Choroid plexus epithelial cell (primary cell): ENCODE results near the gene HERPUD1.

- RRBS: no CpG with 5 or more reads among the region's 15 CpGs
These were observed 737 bp downstream of the LPCAT2 start for GRCh38 chr16:55509528-55510090.

DNA sequence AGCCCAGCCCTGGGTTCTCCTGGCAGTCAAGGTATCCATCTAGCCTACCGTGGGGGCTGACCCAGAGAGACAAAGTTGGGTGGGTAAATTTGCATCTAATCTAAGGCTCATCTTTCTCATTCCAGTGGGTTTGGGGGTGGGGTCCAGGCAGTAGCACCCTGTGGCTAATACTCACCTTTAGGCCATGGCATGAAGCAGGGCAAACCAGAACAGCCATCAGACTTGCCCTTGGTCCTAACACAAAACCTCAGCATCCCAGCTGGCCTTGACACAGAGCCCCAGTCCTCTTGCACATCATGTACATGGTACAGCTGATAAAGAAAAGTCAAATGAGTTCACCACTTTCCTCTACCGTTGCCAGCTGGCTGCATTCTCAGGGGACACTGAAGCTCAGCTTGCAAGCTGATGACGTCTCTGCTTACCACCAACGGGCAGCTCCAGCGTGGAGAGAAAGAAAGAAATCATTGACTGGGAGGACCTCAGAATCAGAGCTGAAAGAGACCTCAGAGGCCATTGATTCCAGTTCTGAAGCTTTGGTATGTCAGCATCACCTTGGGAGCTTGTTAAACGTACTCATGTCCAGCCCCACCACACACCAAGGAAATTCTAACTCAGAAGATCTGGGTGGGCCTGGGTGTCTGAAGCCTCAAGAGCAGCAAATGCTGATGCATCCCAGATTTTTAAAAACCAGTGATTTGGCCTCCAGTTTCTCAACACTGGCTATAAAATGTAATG is 80.7 kb upstream of the CES5A start:
- RRBS: no CpG with 5 or more reads among the region's 6 CpGs

- RRBS: no CpG with 5 or more reads among the region's 1 CpG
These were observed 20.0 kb downstream of the GNAO1 start for GRCh38 chr16:56211392-56211531.

DNA sequence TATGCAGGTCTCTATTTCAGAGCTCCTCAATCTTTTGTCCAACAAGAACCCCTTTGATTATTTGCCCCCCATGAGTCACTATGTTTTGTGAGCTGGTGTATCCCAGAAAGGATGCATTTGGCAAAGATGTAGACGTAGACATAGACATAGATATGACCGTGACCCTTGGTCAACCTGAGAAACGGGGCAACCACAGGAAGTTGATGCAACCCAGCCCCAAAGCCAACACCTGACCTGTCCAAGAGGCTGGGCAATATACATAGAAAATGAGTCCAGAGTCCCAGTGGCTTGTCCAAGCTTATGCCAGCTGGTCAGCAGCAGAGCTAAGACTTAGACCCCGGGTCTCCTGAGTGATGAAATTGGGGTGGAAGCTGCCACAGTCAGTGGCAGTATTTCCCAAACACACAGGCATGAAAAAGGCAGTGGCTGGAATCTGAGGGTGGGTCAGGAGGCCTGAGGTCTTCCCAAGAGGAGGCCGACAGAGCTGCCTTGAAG is 72.3 kb downstream of the GNAO1 start:
- RRBS: no CpG with 5 or more reads among the region's 5 CpGs

DNA sequence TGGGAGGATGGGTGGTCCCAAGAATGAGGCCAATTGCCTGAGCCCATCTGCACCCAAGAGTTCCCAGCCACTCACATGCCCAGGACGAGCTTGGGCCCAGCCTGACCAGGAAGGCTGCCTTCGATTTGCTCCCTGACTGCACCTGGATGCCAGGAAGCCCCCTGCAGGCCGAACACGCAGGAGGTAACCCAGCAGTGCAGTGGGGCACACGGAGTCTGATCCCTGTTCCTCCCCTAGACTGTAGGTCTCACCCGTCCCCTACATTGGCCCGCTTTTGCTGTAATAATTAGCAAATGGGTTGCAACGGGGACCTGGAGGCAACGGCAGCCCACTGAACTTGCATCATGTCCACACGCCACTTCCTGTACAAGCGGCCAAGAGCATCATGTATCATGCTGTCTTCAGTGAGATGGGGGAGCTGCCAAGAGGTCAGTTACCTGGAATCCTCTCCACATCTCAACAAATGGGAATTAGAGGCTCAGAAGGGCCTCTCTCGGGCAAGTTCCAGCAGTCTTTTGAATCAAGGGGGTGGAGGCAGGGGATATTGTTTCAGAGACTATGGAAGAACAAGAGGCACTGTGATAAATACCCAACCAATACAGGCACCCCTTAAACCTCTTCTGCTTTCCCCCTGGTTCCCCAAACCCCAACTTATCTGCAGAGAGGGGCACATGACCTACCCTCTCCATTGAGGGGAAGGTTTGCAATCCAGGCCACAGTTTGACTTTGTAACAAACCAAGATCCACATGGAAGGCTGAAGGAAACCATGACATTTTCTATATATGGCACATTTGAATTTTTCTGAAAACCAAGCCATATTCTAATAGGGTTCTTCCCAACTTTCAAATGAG is 67.3 kb downstream of the AMFR start:
- RRBS: no CpG with 5 or more reads among the region's 12 CpGs

DNA sequence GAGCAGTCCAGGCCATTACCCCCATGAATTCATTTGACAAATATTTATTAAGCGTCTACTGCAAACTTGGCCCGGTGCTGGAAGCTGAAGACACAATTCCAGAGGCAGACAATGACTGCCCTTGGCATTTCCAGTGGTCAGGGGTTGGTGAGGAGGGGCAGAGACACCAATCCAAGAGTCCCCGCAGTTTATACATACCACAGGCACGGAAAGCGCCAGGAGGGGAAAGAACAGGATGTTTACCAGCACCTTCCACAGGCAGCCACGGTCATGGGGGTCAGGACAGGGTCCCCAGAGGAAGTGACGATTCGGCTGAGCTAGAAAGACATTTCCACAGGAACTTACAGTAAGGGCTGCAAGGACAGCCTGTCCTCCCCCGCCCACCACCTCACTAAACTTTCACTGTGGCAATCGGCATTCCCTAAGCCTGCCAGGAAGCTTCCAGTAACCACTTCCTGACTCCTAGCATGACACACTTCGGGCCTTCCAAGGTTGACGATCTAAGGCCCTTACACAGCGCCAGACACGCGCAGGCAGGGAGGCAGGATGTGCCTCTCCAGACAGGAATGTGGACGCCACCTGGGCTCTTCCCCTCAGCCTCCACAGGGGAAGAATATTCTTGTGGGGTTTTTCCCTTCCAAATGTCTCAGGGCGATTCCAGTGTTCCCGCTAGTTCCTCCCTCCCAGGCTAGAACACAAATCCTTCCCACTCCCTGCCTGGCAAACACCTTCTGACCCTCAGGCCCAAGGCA is 1.2 kb upstream of the MT2A start:
- RRBS: no CpG with 5 or more reads among the region's 18 CpGs

- RRBS: 3% methylated on average over 4 of the region's 33 CpGs
These were observed 526 bp upstream of the MT1M start for GRCh38 chr16:56631906-56632360.

GRCh38 chr16:56872800-56873284 is 7.8 kb downstream of the SLC12A3 start:
- RRBS: no CpG with 5 or more reads among the region's 6 CpGs

DNA sequence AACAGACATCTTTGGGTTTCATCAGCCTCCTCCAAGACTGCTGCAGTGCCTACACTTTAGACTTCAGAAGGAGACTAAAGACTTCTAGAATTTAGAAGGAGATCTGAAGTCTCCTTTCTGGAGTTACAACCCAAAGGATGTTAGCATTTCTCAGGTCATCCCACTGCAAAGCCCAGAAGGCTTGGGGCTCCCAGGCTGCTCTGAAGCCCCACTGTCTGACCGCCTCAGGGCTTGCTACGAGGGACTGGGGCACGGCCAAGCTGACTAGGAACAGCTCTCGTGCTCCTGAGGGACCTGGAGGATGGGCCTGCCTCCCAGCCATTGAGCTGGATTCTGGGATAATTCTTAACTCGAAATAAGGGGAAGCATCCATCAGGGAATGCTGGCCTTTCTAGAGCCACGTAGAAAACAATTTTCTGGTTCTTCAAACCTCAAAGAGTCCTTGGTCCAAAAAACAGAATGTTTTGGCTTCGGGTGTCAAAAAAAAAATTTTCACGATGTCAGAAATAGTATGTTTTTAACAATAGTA is 16.6 kb upstream of the HERPUD1 start:
- RRBS: no CpG with 5 or more reads among the region's 8 CpGs

DNA sequence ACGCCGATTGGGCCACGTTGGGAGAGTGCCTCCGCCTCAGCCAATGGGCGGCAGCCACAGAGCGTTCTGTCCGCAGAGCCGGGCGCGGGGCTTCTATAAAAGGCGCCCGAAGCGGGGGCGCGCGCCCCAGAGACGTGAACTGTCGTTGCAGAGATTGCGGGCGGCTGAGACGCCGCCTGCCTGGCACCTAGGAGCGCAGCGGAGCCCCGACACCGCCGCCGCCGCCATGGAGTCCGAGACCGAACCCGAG is at the start of gene HERPUD1:
HERPUD1 (plus strand) TSS at position 124 of the 250 bp plus-strand sequence.
- RRBS: no CpG with 5 or more reads among the region's 32 CpGs

DNA sequence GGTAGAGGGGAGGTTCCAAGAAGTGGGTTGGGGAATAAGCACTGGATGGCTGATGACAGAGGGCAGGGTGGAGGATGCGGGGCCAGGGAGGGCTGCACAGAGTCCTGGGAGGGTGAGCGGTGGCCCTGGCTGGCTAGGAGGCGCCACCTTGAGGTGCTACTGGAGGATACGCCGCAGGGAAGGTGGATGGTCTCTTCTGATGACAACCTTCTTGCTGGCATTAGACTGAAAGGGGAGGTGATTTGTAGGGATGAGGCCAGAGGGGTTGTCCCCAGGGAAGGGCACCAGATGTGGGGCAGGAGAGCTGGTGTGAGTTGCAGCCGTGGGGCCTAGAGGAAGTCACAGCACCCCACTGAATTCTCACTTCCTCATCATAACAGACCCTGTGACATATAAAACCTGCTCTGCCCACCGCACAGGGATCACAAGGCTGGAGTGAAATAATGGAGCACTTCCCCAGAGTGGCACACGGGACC is 10.4 kb upstream of the CETP start:
- RRBS: no CpG with 5 or more reads among the region's 8 CpGs

- RRBS: no CpG with 5 or more reads among the region's 6 CpGs
These were observed 50.0 kb downstream of the NLRC5 start for GRCh38 chr16:57039128-57039885.

GRCh38 chr16:57040983-57041930 is 51.1 kb upstream of the CPNE2 start:
- RRBS: no CpG with 5 or more reads among the region's 11 CpGs

DNA sequence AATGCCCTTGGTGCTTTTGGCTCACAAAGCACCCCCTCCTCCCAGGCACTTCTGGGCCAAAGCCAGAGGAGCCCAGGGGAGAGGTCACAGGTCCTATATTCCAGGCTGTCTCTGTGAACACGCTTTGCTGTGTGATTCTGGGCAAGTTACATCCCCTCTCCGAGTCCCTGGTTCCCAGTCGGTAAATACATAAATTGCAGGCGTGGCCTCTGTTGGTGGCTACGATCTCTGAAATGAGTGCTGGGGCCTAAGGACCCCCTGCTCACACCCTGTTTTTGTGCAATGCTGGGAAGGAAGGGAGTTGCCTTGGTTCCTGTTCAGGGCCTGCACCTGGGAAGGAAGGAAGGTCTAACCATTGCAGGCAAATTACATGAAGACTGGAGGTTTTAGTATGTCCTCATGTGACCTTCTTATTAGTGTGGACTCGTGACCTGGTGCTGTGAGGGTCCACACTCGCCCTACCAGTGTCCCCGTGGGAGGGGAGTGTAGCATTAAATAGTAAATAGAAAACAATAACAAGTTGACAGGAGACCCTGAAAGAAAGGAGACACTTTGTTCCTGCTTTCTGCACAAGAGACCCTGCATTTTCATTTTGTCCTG is 49.7 kb upstream of the CPNE2 start:
- RRBS: no CpG with 5 or more reads among the region's 8 CpGs

GRCh38 chr16:57062161-57062810 is 30.1 kb upstream of the CPNE2 start:
- RRBS: no CpG with 5 or more reads among the region's 12 CpGs

- RRBS: no CpG with 5 or more reads among the region's 6 CpGs
These were observed 26.1 kb upstream of the CPNE2 start for GRCh38 chr16:57066326-57066569.

GRCh38 chr16:57125457-57126074 is 33.2 kb downstream of the CPNE2 start:
- RRBS: no CpG with 5 or more reads among the region's 9 CpGs

DNA sequence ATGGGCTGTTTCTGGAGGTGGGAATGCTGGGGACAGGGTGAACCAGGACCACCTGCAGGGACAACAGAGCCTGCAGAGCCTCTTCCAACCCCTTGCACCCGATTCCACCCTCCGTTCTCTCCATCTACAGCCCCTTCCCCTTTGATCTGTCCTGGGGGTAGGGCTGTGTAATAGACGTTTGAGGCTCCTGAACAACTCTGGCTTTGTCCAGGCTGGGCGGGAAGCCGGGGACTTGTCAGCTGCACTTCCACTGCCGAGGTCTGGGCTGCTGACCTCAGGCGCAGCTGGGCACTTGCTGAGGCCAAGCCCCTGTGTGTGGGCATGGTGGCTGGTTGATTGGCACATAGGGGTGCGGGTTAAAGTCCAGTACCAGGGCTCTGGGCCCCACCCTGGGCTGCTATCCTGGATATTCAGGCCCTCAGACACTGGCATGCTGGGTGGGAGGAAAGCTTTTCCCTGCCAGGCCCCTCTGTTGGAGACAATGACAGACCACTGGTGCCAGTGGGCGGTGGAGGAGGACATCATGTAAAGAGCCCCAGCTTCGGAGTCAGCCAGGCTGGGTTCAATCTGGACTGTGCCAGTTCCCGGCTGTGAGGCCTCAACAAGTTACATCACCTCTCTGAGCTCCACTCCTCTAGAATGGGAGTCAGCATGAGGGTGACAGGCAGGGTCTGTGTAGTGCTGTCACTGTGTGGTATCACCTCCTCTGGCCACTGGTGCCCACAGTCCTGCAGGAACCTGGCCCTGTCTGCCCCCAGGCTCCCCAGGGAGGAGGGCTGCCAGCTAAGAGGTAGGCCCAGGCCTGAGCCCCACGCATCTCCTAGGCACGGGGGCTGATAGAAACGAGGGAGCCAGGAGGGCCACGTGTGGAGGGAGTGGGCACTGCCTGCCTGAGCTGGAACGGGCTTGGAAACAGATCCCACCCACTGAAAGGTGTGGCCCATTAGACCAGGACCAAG is 42.6 kb downstream of the PSME3IP1 start:
- RRBS: no CpG with 5 or more reads among the region's 16 CpGs

- RRBS: no CpG with 5 or more reads among the region's 29 CpGs
These were observed 39.9 kb downstream of the PSME3IP1 start for GRCh38 chr16:57145641-57146622.

- RRBS: no CpG with 5 or more reads among the region's 16 CpGs
These were observed 15.3 kb downstream of the ARL2BP start for GRCh38 chr16:57260225-57260801.